ENCODE data around the genes C14orf39 and SIX1.

DNA sequence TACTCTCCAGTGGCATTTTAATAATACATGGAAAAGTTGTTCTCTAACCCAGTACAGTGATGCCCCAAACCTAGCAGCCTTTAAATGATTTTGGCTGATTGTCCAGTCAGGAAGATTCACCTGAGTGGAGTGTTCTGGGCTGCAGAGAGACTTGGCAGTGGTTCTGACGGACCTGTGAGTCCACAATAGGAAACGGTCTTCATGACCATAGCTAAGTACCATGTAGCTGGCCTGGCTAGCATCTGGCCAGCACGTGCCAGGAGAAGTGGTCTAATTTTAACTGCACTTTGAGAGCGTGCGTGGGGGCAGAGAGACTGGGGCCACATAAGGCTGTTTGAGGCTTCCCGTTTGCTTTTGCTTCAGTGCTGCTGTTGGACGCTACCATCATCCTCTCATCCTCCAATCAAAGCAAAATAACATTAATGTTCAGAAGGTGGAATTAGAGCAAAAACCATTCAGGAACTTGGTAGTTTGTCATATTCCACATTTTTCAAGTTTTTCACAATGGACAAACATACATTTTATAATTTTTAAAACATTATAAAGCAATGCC, 54.8 kb downstream of the PPM1A start:
- RRBS: no CpG with 5 or more reads among the region's 7 CpGs

- RRBS: 5% methylated on average over 6 of the region's 63 CpGs
Observed at GRCh38 chr14:60485484-60486339, at the start of gene C14orf39. C14orf39 (minus strand) TSS chr14:60486063.

DNA sequence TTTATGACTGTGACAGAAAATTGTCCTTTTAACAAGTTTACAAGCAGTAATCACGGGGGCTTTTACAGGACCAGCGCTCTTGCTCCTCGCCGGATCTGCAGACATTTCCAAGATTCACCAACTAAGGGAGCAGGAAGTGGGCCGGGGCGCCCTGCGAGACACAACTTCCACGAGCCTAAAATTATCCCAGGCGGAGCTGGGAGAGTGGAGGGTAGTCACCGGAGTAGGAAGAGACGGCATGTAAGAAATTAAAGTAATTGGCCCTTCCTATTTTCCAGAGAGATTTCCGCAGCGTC, 5.5 kb downstream of the SIX1 start:
- RRBS: 3% methylated on average over 7 of the region's 13 CpGs

GRCh38 chr14:60646631-60646833, 2.7 kb downstream of the SIX1 start:
- RRBS: no CpG with 5 or more reads among the region's 1 CpG

DNA sequence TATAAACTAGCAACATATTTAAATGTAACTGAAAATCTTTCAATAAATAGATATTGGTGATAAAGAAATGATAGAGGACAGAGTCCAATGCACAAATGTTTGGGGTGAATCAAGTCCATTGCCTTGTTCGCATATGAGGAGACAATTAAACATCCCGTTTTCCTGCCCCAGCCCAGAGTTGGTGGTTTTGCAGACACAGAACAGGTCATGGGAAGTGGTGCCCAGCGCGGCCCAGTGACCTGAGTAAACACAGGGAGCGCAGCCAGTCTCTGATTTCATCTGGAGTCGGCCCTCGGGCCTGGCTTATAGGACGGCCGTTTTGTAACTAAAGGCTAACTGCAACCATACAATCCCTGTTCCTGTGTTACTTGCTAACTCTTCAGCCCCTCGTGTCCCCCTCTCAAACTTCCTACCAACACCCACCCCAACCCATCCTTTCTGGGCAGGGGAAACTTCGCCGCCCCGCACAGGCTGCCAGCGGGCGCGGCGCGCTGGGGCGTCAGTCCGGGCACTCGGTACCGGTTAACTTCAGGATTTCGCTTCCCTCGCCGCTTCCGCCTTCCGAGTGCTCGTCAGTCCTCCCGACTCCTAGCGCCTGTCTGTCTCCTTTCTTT, 2.2 kb downstream of the SIX1 start:
- RRBS: no CpG with 5 or more reads among the region's 30 CpGs

DNA sequence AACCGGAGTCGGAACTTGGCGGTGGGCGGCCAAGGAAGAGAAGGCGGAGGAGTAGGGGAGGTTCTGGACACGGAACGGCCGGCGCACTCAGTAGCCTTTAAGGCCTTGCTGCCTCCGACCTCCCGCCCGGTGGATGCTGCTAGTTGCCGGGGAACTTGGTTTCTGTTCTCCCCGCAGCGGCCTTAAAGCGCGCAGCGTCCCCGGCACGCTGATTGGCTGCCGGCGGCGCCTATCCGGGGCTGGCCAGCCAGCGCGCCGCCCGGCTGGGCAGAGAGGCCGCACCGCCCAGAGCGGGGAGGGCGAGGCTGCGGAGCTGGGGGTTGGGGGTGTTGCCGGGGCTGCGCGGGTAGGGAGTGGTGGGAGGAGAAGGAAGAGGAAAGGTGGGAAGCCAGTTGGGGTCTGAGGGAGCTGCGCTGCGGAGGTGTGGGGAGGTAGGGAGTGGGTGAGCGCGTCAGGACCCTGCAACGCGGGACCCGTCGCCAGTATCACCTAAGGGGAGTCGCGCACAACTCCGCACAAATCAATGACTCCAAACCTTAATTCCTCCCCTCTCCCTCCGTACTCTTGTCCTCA, at the start of gene SIX1:
Gene SIX1, minus strand, starts transcription at position 157 of the 573 bp plus-strand sequence.
- RRBS: 1% methylated on average over 25 of the region's 48 CpGs

DNA sequence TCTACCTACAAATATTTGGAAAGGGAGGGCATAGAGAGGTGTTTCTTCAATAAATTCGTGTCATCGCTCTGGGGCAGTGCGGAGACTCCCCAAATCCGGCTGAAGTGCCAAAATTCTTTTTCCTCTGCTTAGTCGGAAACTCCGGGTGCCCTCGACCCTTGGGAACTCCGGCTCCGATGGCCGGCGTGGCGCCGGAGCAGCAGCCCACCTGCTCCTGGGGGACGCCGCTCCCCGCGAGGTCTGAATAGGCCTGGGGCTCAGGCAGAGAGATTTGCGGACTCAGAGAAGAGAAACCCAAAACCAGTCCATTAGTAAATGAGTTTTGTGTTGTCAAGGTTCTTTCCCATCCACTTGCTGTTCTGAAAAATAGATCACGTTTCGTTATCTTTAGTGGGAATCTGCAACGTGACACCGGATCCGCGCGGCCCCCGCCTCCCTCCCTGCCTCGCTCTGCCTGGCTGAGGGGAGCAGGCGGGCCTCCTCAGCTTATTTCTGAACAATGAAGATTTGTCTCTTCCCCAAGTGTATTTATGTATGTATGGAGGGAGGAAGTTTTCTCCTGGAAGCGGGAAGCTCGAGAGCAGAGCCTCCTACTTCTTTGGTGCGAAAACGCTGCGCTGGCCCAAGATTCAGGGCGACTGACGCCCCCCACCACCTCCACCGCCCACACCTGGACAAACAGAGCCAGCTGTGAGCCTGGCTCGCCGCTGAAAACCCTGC, 3.6 kb upstream of the SIX1 start:
- RRBS: 100% methylated on average over 2 of the region's 38 CpGs

GRCh38 chr14:60664869-60665551, 15.7 kb upstream of the SIX1 start:
- RRBS: no CpG with 5 or more reads among the region's 4 CpGs

DNA sequence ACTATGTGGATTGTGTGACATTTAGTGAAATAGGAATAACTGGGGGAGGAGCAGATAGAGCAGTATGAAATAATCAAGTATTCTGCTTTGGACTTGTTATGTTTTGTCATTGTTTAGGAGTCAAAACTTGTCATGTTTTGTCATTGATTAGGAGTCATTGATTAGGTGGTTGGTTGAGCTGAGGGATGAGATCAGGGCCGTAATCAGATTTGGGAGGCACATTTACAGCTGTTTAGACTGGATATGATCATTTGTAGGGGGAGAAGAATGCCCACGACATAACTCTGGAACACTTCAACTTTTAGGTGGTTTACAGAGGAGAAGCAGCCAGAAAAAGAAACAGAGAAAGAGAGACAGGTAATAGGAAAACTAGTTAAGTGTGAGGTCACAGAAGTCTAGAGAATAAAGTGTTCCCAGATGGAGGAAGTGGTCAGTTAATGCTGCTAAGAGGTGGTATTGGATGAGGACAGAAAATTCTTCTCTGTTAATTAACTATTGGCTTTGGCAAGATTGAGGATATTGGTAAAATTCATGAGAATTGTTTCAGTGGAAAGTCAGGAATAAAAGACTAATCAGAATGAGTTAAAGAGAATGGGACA, 40.3 kb downstream of the MNAT1 start:
- RRBS: no CpG with 5 or more reads among the region's 2 CpGs

DNA sequence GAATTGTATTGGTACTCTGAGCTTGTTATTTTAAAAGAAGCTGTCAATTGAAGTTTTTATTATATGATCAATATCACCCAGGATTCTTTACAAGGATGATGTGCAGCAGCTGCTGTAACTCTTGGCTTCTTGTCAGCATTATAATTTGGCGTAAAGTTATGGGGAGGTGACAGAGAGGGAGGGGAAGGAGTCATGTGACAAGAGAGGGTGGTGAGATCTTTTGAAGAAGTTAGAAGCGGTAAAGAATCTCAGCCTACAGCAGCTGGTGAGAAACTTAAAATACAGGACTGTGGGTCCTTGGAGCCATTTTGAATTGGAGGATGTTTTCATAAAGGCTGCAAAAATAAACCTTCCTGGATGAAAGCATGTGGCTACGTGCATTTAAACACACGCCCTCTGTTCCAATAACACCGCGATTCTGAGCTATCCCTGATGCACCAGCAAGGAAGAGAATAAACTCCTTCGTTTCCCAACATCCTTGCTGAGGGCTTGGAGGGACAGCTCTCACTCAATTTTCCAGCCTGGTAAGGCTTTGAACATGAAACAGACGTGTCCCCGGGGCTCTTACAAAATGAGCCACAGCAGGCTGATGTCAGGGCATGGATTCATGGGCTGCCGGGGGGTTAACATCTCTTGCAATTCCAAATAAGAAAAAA, 133.7 kb downstream of the TMEM30B start:
- RRBS: 45% methylated on average over 2 of the region's 10 CpGs

DNA sequence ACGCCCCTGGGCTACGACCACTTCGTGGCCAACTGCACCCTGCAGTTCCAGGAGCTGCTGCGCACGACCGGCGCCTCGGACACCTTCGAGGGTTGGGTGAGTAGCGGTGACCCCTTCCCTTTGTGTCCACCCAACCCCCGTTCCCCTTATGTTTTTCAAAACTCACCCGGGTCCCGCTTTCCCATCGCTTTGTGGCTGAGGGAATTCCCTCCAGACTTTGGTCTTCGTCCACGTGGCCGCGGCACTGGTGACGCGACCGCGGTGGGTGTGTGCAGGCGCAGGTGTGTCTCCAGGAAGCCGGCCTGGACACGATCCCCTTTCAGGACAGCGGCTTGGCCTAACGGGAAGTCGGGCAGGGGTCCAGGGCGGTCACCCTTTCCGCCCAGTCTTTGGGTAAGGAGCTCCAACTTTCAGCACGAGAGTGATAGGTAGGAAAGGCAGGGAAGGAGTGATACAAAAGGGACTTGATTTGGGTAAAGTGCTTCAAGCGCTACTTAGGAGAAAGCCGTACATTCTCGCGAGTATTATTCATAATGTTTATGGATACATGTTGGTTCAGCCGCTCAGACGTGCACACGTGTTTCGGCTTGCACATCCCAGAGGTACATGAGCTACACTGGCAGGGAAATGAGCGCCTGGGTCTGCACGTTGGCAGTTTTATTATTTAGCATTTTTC, 1.1 kb downstream of the PRKCH start:
- RRBS: 10% methylated on average over 2 of the region's 41 CpGs

- RRBS: no CpG with 5 or more reads among the region's 6 CpGs
Observed at GRCh38 chr14:61324026-61324559, 2.7 kb downstream of the PRKCH start.

DNA sequence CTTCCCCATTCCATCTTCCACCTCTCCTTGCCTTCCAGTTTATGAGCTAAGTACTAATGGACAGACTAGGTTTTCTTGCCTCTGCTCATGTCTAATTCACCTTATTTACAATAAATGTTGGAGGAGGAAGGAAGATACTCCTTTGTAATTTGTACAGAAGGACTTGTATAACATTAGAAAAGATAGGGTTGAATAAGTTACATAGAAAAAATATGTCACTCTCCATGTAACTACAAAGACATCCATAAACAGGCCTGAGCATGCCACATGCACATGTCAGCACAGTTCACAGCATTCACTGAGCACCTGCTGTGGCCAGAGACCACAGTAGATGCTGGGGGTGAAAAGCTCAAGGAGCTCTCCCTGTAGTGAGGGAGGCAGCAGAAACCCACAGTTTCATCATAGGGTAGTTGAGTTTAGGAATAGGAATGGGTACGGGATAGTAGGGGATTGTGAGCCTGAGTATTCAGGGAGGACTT, 19.9 kb downstream of the PRKCH start:
- RRBS: no CpG with 5 or more reads among the region's 1 CpG

DNA sequence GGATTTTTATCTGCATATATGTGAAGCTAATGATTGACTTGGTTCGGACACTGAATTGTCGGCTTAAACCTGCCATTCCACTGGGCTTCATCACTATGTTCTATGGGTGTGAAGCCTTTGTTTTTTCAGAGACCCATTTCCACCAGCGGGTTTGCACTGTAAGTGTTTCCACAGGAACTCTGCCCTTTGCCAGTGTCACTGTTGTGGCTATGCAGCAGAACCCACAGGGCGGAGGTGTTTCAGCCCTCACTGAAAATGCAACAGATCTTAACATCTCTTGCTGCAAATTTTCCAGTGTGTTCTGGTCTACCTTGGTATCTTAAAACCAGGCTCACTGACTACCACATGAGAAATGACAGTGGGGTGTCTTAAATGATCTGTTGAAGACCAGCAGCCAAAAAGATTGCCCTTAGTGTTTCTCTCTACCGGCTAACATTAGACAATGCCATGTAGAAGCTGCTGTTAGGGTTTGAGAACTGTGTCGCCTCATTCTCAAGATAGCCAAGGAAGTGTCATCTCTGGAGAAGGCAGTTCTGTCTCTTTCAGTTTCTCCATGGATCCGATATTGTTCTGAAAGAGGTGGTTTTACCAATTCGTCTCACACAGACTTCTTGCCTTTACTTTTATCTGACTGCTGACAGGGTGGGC, 21.2 kb downstream of the PRKCH start:
- RRBS: no CpG with 5 or more reads among the region's 8 CpGs

DNA sequence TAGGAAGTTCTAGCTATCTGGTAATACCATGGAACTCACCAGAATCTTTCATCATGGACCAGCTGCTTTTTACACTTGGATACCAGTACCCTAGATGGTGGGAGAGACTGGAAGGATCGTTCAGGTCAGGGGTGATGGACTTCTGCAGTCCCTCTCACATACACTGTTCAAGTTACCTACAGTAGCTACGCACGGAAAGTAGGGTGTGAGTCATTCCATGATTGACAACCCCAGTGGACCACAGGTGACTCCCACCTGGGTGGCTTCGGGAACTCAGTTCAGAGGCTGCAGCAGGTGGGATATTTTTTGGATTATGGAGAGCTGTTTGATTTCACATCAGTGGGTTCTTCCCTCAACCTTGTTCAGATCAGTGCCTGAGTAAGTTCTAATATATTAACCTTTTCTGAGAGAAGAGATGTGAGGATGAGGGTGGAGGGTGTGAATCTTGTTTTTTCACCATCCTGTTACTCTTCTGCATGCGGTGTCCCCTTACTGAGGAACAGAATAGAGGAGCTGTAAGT, 39.5 kb downstream of the PRKCH start:
- RRBS: no CpG with 5 or more reads among the region's 5 CpGs

GRCh38 chr14:61403430-61403738, 82.0 kb downstream of the PRKCH start:
- RRBS: no CpG with 5 or more reads among the region's 1 CpG

DNA sequence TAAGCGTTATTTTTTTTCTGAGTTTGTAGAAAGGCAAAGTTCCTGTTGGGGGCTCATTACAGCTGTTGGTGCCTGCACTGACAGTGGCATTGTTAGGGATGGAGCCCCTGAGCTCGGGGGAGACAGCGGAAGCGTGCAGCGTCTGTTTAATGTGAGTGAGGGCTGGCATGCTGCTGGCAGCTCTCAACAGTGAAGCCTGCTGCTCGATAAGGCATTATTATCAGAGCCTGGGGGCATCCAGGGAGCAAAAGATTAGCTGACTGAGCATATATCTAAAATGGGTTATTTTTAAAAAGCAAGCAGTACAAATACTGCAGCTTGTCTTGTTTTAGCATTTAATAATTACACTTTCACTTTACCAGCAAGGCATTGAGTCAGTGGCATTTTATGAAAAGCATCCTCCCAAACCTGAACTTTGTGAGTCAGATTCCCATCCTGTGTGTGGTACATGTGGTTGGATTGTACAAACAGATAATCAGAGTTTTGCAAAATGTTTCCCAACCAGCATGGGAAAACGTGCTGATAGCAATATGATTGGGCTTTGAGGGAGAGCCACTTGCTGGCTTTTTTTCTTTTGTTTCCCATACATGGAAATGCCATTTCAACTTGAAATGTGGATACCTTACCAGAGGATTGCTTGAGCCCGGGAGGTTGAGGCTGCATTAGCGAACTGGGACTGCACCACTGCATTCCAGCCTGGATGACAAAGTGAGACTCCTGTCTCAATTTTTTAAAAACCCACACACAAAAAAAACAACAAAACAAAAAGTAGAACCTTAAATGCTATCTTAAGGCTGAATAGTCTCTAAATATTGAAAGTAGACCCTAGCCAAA, 150.8 kb downstream of the PRKCH start:
- RRBS: no CpG with 5 or more reads among the region's 9 CpGs

- RRBS: no CpG with 5 or more reads among the region's 3 CpGs
Observed at GRCh38 chr14:61574047-61574568, 121.2 kb upstream of the HIF1A start.

- RRBS: no CpG with 5 or more reads among the region's 1 CpG
Observed at GRCh38 chr14:61736247-61736615, 26.0 kb upstream of the SNAPC1 start.

DNA sequence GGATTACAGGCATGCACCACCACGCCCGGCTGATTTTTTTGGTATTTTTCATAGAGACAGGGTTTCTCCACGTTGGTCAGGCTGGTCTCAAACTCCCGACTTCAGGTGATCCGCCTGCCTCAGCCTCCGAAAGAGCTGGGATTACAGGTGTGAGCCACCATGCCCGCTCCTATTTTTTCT, 20.8 kb upstream of the SNAPC1 start:
- RRBS: no CpG with 5 or more reads among the region's 7 CpGs

Measured in AG09319 (cell line).